ENCODE data around the genes LYPD6B and LYPD6.

DNA sequence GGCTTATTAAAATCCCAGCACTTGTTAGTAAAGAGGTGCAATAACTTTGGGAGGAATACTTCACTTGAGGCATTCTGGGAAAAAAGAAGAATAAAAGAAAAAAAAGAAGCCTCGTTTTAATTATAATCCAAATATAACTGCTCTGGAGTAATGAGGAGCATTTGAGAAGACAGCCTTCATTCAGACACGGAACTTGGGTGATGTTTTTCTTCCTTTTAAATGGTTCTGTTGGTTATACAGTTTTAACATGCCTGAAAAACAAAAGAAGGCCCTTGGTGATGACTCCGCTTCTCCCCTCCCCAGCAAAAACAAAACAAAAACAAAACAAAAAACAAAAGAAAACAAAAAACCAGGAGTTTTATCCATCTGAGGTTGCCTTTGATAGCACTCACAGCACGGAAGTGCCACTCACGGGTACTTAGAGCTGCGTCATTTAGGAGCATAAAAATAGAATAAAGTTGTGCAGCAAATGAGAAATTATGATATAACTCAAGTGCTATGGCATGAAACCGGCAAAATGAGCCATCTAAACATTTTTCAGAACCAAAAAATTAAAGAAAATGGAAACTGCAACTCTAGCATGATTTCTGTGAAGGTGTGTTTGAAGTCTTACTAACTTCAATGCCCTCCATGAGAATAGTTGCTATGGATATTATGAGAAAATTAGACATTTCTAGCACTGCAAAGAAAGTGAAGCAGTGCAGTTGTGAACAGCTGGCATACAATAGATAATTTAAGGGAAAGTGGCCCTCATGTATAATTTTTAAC lies 57.6 kb downstream of the ZEB2 start:
- RRBS = no CpG with 5 or more reads among the region's 7 CpGs

- RRBS = no CpG with 5 or more reads among the region's 12 CpGs
Observed at GRCh38 chr2:144479141-144480088, 40.5 kb downstream of the ZEB2 start.

GRCh38 chr2:144495190-144496076 lies 24.5 kb downstream of the ZEB2 start:
- RRBS = no CpG with 5 or more reads among the region's 6 CpGs

GRCh38 chr2:144503739-144504545 lies 16.0 kb downstream of the ZEB2 start:
- RRBS = no CpG with 5 or more reads among the region's 5 CpGs

- RRBS = no CpG with 5 or more reads among the region's 7 CpGs
Observed at GRCh38 chr2:144509019-144509576, 10.8 kb downstream of the ZEB2 start.

GRCh38 chr2:144703739-144704430 lies 184.0 kb upstream of the ZEB2 start:
- RRBS = no CpG with 5 or more reads among the region's 6 CpGs

DNA sequence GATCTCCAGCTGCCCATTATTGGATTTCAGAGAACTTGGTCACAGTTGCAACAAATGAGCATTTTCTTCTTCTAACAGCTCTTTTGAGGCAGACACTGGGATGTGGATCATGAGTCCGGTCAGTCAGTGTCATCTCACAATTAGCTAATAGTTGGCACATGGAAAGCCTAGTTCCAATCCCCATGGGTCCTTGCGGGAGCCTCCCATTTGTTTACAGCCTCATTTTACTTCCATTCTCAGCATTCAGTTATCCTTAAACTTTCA lies 546.9 kb upstream of the ZEB2 start:
- RRBS = no CpG with 5 or more reads among the region's 2 CpGs

DNA sequence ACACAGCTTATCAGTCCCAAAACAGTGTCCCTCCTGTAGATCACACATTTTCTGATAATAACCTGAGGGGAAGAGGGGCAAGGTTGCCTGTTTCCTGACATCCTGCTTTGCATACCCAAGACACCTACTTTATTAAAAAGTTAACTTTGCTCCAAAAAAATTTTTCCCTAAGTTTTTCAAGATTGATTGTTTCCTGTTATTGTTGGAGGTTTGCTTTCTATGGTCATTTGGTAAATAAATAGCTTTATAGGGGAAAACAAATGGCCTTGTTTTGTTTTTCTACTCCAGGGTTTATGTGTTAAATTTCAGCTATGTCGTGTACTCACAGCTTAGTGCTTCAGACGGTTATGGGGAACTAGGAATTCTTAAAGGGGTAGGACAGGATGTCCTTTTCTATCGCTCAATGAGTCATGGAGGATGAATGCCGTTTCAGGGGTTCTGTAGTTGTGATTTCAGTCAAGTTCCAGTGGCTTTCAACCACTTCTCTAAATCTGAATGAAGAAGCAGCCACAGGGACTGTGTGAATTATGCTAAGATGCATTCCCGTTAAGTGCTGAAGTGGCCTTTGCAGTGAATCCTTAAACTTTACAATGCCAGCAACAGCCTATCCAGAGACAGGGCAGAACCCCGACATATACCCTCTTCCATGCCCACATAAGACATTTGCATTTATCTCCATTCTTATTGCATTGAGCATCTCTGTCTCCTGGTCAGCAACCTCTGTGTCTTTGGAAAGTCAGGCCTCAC lies 1231.6 kb upstream of the ZEB2 start:
- RRBS = no CpG with 5 or more reads among the region's 6 CpGs

DNA sequence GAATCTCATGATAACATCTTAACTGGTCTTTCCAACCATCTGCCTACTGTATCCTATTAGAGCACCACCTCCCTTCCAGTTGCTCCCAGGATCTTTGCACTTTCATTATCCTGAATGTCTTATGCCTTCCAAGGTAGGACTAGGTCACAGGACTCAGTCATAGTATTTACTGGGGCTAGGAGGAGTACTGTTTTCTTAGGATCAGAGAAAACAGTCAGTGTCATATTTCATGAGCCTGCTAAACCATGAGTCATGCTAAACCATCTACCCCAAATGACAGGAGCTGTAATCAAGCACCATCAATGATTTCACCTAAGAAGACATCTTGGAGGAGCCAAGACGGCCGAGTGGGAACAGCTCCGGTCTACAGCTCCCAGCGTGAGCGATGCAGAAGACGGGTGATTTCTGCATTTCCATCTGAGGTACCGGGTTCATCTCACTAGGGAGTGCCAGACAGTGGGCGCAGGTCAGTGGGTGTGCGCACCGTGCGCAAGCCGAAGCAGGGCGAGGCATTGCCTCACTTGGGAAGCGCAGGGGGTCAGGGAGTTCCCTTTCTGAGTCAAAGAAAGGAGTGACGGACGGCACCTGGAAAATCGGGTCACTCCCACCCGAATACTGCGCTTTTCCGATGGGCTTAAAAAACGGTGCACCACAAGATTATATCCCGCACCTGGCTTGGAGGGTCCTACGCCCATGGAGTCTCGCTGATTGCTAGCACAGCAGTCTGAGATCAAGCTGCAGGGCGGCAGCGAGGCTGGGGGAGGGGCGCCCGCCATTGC lies 1439.2 kb upstream of the ACVR2A start:
- RRBS = no CpG with 5 or more reads among the region's 28 CpGs

GRCh38 chr2:147926646-147927639 lies 82.1 kb downstream of the ACVR2A start:
- RRBS = no CpG with 5 or more reads among the region's 5 CpGs

DNA sequence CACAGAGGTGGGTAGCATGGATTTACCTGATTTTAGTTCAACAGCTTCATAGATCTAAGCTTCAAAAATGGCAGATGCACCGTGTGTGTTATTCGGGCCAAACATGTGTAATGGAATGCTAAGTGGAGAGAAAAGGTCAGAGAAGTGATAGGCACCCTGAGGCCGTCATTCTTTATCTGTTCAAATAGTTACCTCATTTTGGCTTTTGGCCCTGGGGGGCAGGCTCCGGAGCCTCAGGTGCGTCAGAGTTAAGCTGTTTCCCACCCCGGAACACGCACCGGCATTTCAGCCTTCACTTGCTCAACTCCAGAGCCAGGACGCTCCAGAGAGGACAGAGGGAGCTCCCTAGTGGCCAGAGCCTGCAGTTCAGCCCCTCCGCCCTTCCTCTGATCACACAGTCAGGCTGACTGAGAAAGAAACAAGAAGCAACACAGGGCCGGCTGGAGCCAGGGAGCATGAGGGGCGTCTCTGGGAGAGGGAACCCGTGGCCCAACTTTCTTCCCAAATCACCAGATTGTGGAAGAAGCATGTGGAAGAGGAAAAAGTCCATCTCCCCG lies 135.2 kb upstream of the EPC2 start:
- RRBS = no CpG with 5 or more reads among the region's 14 CpGs

- RRBS = no CpG with 5 or more reads among the region's 4 CpGs
Observed at GRCh38 chr2:148552522-148552948, 92.0 kb upstream of the EPC2 start.

DNA sequence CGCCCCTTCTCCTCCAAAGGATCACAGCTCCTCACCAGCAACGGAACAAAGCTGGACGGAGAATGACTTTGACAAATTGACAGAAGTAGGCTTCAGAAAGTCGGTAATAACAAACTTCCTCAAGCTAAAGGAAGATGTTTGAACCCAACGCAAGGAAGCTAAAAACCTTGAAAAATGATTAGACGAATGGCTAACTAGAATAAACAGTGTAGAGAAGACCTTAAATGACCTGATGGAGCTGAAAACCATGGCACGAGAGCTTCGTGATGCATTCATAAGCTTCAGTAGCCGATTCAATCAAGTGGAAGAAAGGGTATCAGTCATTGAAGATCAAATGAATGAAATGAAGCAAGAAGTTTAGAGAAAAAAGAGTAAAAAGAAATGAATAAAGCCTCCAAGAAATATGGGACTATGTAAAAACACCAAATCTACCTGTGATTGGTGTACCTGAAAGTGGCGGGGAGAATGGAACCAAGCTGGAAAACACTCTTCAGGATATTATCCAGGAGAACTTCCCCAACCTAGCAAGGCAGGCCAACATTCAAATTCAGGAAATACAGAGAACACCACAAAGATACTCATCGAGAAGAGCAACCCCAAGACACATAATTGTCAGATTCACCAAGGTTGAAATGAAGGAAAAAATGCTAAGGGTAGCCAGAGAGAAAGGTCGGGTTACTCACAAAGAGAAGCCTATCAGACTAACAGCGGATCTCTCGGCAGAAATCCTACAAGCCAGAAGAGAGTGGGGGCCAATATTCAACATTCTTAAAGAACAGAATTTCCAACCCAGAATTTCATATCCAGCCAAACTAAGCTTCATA lies 61.6 kb downstream of the EPC2 start:
- RRBS = no CpG with 5 or more reads among the region's 14 CpGs

DNA sequence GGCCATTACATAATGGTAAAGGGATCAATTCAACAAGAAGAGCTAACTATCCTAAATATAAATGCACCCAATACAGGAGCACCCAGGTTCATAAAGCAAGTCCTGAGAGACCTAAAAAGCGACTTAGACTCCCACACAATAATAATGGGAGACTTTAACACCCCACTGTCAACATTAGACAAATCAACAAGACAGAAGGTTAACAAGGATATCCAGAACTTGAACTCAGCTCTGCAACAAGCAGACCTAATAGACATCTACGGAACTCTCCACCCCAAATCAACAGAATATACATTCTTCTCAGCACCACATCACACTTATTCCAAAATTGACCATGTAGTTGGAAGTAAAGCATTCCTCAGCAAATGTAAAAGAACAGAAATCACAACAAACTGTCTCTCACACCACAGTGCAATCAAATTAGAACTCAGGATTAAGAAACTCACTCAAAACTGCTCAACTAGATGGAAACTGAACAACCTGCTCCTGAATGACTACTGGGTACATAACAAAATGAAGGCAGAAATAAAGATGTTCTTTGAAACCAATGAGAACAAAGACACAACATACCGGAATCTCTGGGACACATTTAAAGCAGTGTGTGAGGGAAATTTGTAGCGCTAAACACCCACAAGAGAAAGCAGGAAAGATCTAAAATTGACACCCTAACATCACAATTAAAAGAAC lies 62.8 kb downstream of the EPC2 start:
- RRBS = no CpG with 5 or more reads among the region's 4 CpGs

DNA sequence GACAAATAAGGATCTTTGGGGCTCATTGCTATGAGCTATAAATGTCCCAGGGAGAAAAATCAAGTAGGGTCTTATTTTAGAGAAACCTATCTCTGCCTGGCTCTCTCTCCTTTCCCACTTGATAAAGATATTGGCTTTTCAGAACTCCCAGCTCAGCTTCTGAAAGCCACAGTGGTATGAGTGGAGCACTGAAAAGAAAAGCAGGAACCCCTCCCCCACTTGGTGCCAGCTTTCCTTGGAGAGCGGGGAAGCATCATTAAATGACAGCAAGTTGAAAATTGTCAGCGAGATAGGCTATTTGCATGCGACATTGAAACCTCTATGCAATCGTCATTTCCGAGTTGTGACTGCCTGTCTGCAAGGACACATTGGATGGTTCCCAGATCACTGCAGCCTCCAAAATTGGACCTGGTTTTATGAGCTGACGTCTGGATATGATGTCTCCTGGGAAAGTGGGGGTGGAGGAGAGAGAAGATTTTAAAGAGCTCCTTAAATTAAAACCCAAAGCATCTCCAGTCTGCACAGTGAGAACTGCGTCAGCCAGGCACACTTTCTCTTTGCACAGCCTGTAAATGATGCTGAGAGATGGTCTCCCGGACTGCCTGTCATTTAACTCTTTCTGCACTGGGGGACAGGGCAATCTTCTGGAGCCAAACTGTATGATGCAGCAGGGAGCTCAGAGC lies 57.8 kb upstream of the KIF5C start:
- RRBS = no CpG with 5 or more reads among the region's 8 CpGs

GRCh38 chr2:149000066-149000679 lies 38.3 kb upstream of the LYPD6B start:
- RRBS = no CpG with 5 or more reads among the region's 4 CpGs

DNA sequence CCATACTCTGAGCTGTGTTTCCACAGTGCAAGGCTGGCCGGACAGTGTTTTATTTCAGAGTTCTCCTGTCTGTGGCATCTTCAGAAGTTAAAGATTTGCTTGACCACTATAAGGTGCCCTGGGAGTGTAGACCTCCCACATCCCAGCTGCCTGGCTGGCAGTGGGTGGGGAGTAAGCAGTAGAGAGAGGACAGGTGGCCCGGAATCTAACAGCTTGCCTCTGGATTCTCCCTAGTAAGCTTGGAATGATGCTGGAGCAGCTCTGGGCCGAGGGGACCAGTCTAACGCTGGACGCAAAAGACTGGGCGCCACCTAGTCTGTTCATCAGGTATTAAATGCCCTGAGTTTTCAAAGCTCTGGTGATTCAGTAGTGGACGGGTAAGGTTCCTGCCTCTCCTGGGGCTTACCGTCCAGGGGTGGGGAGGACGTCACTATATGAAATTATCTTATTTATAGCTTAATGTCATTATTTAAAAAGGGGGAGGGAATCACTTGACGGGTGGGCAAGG lies 687 bp upstream of the LYPD6B start:
- RRBS = no CpG with 5 or more reads among the region's 10 CpGs

DNA sequence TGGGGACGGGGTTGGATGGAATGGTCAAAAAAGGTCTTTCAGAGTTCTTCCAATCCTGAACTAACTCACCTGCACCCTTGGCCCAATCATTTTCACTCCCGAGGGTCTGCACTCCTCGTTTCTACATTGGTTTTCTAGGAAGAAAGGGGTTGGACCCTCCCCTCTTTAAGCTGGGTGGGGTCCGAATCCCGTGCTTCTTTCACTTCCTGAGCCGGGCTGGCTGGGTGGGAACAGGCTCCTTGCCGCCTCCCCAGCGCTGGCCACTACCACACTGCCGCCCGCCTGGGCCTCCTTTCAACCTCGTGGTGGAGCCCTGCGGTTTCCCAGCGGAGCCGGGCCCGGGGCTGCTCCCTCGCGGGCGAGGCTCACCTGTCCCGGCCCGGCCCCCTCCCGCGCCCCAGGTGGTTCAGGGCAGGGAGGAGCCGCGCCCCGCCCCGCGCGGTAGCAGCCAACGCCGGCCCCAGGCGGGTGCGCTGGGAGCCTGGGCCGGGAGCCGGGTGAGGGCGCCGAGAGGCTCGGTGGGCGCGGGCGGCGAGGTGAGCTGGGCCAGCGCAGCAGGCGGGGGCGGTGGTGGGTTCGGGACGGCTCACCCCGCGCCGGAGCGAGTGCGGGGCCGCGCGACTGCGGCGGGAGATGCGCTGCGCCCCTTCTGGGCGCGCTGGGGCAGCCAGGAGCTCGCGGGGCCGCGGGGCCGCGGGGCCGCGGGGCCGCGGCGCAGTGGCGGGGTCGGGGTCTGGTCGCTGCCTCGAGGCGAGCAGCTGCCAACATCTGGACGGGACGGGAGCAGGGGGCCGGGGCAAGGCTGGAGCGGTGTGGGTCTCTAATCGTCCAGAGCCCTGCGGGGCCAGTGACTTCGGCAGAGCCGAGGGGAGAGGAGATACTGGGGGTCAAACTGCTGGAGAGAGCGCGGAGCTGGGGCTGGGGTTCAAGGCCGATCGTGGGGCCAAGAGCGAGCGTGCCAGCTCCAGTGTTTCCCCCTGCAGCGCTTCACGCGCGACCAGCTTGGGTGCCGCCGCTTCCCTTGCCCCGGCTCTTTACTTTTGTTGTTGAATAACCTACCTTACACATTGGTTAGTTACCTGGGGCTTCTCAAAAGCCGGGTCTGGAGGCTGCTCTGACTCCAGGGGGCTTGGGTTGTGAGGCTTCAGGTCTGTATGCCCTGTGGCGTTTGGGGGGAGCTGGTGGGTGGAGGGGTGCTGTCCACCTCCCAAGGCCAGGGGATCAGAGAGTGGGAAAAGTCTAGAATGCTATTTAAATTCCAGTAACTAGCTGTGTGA lies at the start of gene LYPD6B:
TSS of gene LYPD6B (plus strand) at position 434 of the 1,277 bp plus-strand sequence.
- RRBS = 5% methylated on average over 29 of the region's 99 CpGs

DNA sequence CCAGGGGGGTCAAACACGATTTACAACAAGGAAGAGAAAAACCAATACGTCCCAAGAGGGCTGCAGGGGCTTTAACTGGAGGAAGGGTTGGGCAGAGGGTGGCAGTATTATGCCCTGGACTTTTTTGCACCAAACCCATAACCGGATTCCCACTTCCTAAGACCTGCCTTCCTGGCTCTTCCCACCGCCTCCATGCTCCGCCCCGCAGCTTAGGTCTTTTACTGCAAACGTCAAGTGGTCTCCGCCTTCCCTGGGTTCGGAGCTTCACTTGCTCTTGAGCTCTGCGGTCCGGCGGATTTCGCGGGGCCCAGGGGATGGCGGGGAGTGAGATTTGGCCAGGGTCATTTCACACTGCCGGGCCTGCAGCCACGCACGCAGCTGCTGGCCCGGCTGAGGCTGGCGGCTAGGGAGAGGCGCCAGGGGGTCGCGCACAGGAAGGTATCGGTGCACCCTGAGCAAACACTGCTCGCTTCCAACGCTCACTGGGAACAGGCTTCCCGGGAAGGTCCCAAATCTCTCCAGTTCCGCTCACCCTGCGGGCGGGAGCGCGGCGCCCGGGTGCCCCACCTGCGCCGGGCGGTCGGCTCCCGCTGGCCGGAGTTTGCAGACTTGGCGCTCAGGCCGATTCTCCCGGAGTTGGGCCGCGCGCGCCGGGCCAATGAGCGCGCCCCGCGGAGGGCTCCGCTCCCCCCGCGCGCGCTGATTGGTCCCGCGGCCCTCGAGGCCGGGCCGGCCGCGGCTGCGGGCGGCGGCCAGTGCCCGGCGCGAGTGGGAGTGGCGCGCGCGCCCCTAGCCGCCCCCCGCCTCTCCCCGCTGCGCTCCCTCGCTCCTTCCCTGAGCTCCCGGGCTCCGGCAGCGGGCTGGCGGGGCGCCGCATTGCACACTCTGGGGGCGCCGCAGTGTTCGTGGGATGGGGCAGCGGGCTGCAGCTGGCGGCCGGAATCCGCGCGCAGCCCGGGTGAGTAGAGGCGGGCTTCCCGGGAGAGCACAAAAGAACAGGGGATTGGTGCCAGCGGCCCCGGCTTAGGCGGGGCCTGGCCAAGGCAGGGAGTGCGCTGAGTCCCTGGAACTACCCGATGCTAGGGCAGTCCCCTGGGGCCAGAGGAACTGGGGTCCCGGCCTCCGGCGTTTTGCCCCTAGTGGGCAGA lies at the start of gene LYPD6:
TSS of gene LYPD6 (plus strand) at position 823 of the 1,148 bp plus-strand sequence.
- RRBS = 1% methylated on average over 58 of the region's 105 CpGs

- RRBS = no CpG with 5 or more reads among the region's 5 CpGs
Observed at GRCh38 chr2:149648340-149649320, 61.1 kb upstream of the MMADHC start.

Measured in retinal pigment epithelial cell (primary cell).